PFSK-1 (cell line): ENCODE data around the genes THSD7B and LRP1B.

DNA sequence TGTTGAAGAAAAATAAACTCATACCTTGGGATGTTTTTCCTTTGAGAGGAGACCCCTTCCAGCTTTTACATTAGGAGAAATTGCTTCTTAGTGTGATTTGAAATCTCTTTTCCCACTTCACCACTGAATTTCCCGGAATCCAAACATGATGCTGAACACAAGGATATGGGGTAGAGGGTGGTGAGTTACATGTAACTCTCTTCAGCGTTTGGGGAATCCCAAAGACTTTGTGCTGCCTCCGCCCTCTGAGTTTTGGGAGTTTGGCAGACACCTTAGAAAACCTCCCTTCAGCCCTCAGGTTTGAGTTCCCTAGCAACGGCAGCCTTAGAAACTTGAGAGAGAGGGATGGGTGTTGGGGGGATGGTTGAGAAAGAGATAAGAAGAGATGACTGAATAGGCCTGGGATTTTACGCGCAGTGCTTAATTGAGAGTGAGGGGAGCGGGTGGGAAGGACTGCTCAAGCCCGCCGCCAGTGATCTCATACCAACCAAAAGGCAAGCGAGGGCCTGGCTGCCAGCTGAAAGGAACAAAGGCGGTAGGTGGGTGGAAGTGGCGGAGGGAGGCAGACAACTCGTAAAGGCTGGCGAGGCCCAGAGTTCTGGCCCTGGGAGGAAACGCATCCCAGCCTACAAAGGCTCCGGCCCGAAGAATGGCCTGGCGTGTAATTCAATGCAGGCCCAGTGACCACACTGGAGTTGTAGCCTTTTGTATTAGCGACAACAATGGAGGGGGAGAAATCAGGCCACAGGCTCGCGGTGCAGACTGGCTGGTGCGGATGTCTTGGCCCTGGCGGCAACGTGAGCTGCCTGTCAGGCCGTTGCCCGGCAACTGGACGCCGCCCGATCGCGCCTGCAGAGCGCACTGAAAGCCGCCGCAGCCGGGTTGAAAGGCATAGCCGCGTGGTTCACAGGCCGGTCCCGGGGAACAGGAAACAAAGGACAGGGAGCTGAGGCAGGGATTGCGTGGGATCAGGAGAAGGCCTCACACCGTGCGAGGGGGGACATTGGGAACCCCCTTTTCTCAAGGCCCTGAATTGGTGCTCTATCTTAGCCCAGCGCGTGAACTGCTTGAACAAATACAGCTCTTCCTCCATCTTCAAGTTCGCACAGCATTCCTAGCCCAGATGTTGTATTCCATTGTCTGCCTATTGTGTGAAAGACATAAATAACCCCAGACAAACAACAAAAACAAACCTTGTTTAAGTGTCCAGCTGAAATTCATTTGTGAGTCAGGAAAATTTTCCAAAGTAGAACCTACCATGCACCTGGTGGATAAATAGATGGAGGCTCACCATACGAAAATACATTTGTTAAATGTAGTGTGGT, 39.9 kb upstream of the DARS1 start:
- RRBS, result 41% methylated on average over 10 of the region's 46 CpGs

GRCh38 chr2:136116034-136116914, 1.7 kb downstream of the CXCR4 start:
- RRBS, result 12% methylated on average over 4 of the region's 43 CpGs

DNA sequence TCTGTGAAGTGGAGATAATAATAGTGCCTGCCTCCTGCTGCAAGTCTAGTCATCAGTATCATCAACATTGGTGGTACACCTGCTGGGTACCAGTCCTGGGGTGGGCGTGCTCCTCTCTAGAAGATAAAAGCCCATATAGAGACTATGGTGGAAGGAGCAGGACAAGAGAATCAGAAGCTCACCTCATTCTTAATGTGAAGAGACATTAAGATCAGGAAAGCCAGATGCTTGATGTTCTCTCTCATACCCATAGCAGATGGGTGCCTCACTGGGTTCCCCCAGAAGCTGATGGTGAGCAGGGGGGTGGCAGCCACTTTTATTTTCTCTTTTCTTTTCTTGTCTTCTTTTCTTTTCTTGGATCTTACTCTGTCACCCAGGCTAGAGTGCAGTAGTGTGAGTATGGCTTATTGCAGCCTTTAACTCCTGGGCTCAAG, 14.8 kb upstream of the CXCR4 start:
- RRBS, result no CpG with 5 or more reads among the region's 1 CpG

DNA sequence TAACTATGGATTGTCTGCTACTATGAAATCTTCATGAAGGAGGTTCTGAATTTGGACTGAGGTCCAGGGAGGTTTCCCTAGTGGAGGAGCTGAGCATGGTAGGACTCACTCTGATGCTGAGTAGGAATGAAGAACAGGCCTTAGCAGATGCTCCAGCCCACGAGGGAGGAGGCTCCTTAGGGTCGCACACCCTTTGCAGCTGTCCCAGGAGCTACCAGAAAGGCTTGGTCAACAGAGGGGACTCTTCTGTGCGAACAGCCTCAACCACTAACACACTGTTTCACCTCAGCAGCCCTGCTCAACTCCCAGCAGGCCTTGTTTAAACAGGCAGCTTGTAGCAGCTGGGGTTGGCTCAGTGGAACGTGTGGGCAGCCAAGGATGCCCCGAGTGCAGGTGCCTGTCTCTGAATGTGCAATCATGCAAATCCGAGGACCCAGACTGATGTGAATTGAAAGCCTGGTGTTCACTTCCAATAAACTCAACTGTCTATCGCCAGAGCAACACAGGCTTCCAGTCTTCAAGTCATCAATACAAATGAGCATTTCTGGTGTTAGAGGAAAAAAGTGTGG, 88.6 kb upstream of the CXCR4 start:
- RRBS, result no CpG with 5 or more reads among the region's 7 CpGs

GRCh38 chr2:136325797-136326559, 208.0 kb upstream of the CXCR4 start:
- RRBS, result 80% methylated on average over 1 of the region's 5 CpGs

- RRBS, result 2% methylated on average over 26 of the region's 114 CpGs
Measured at GRCh38 chr2:136764981-136766433, at the start of gene THSD7B. THSD7B (plus strand) TSS chr2:136765545.

DNA sequence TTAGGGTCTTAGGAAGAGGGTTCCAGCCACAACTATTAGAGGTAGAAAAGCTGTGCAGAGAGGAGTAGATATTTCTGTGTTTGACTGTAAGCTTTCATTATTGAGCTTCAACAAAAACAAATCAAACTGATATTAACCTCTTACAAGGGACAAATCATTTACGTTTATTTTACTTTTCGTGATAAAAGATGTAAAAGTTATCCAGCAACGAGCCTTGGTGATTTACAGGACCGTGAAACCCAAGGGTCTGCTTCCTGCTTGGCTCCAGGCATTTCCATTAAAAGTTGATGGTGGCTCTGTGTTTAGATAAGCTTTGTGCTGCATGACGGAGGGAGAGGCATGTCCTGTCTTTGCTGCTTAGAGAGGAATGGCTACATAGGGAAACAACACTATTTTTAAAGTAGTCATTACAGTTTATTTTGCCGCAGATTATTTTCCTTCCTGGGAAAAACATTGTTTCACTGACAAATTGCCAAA, 98.4 kb downstream of the THSD7B start:
- RRBS, result no CpG with 5 or more reads among the region's 6 CpGs

- RRBS, result no CpG with 5 or more reads among the region's 5 CpGs
Measured at GRCh38 chr2:137942244-137943242, 21.7 kb upstream of the HNMT start.

DNA sequence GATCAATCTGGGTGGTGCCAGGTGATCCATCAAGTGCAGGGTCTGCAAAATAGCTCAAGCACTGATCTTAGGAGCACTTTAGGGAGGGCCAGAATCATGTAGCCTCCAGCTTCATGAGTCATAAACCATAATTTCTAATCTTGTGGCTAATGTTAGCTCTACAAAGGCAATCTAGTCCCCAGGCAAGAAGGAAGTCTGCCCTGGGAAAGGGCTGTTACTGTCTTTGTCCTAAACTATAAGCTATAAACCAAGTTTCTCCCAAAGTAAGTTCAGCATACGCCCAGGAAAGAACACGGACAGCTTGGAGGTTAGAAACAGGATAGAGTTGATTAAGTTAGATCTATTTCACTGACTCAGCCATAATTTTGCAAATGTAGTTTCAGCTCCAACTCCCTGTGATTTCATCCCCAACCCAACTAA, 227.0 kb upstream of the SPOPL start:
- RRBS, result no CpG with 5 or more reads among the region's 2 CpGs

GRCh38 chr2:138501034-138501330, 588 bp upstream of the SPOPL start:
- RRBS, result no CpG with 5 or more reads among the region's 8 CpGs

DNA sequence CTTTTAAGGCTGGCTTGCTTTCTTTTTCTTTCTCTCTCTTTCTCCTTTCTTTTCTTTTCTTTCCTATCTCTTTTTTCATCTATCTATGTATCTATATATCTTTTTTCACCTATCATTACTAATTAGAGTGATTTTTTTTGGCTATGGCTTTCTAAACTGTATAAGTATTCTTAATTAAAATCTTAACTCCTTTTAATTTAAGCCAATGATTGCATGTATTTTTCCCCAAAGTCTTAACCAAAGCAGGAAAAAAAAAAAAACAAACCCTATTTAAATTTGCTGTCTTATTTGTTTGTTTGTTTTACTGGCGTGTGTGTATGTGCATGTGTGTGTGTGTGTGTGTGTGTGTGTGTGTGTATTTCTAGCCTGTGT, 730.2 kb upstream of the NXPH2 start:
- RRBS, result no CpG with 5 or more reads among the region's 1 CpG

- RRBS, result no CpG with 5 or more reads among the region's 1 CpG
Measured at GRCh38 chr2:140246930-140247381, 1466.8 kb upstream of the NXPH2 start.

DNA sequence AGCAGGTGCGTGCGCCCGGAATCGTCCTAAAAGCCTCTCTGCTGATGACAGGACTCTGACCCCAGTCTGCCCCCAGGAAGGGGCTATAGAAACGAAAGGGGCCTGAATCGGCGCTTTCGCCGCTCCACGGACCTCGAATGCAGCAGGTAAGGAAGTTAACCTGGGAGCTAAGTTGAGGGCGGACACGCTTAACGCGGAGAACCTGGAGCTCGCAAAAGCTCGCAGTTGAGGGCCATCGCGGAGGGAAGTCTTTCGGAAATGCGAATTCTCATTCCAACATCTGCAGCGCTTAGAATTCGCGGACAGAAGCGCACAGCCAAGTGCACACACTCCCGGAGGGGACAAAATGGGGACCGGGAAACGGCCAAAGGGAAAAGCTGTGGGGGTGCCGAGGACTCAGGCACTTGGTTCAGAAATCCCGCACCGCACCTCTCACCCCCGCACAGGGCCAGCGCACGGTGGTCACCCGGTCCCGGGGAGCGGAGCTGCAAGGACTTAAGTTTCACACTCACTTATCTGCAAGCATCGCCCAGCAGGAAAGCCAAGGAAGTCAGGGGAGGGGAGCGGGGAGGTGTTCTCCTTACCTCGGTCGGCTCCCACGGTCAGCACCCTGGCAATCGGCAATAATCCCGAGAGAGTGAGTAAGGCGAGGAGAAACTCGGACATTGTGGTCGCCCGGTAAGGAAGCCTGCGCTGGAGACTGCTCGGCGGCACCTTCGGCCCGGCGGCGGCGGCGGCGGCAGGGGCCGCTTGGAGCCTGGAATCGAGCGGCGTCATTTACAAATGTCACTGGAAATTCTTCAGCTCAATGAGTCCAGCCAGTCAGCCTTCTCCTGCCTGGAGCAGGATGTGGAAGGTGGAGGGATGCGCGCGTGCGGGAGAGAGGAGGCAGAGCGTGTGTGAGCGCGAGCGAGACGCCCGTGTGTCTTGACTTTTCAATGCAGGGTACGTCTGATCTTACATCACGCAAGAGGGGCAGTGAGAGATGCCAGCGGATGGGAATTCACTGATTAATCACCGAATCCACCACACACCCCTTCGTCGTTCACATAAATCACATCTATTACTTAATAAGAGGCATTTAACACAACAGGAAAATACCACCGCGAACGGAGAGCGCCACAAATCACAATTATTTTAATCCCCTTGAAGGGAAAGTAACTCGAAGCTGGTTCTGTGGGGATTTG, at the start of gene LRP1B:
Gene LRP1B (minus strand): TSS at position 953 of the 1,187 bp plus-strand sequence.
- RRBS, result under 1% methylated on average over 12 of the region's 83 CpGs

- RRBS, result no CpG with 5 or more reads among the region's 6 CpGs
Measured at GRCh38 chr2:142695264-142695753, 182.2 kb upstream of the KYNU start.

GRCh38 chr2:144324429-144325078, 7.8 kb downstream of the GTDC1 start:
- RRBS, result no CpG with 5 or more reads among the region's 4 CpGs

DNA sequence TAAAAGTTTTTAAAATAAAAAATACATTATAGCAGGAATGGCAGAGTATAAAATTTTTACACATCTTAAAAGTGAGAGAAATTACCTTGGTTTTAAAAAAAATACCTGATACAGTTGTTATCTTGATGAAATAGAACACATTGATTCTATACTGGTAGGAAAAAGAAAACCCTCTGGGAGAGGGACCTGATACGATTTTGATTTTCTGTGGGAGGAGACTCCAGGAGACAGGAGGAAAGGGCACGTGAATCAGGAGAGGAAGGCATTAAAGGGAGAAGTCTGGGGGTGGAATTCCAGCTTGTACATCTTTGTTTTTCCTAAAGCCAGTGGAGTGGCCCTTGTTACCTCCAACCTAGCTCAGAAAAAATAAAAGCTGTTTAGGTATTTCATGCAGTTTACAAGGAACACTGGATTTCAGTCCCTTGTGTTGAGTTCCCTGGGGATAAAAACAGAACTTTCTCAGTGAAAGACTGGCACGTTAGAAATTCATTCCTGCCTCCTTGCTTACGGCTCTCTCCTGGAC, 17.2 kb upstream of the GTDC1 start:
- RRBS, result no CpG with 5 or more reads among the region's 4 CpGs

GRCh38 chr2:144434745-144435542, 85.0 kb downstream of the ZEB2 start:
- RRBS, result no CpG with 5 or more reads among the region's 4 CpGs

DNA sequence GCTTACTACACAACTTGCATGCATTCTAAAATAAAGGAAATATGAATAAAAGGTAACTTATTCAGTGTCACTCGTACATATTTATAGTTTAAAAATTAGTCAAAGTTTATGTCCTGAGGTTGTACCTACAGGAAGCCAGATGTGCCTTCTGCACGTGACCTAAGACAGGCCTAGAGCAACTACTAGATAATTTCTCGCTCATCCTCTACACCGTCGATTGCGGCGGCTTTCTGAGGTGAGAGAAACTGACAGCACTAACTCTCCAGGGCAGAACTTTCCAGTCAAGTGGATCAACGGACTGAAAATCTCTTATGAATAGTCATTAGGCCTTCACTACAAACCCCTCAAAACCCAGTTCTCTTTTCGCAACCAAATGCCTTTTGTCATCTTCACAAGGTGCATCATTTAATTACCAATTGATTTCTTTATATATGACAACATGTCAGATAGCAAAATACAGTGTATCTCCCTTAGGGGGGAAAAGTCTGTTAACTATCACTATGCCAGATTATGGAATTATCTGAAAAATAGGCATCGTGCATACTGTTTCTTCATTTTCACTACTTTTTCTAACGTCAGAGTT, 54.1 kb downstream of the ZEB2 start:
- RRBS, result no CpG with 5 or more reads among the region's 11 CpGs

DNA sequence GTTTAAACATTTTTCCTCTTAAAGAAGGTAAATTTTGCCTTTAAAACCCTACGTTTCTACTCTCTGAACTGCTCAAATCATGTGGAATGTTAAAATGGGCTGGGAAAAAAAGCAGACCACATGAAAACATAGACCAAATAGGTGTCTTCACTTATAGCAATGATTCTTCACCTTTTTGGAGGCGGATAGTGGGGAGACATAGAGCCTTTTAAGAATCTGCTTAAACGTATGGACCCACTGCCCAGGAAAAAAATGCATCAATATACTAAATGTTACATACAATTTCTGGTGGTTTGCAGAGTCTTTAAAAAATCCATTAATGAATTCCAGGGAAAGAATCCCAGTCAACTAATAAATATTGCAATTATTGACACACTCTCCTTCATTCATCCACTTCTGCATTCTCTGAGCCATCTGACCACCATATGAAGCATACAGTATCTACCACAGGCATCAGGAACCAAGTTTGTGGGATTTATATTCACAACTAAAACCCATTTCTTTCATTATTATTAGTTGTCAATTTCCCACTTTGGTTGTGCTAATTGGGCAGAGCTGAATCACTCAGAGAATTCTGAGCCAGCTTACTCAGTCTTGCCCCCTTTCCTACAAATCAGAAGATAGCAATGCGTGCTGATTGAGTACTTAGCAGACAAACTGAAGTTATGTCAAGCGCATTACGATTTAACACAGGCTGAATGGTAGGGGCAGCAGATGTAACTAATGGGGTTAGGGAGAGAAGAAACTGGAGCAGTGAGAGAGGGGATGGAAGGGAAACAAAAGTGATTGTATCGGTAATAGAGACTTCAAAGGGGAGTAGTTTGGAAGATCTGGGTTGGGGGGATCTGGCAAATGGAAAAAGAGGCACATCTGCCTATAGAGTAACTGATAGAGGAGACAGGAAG, 52.4 kb downstream of the ZEB2 start:
- RRBS, result no CpG with 5 or more reads among the region's 7 CpGs